Skeletal muscle tissue (tissue), 7 donors: ENCODE results near the gene PPIB.

DNA sequence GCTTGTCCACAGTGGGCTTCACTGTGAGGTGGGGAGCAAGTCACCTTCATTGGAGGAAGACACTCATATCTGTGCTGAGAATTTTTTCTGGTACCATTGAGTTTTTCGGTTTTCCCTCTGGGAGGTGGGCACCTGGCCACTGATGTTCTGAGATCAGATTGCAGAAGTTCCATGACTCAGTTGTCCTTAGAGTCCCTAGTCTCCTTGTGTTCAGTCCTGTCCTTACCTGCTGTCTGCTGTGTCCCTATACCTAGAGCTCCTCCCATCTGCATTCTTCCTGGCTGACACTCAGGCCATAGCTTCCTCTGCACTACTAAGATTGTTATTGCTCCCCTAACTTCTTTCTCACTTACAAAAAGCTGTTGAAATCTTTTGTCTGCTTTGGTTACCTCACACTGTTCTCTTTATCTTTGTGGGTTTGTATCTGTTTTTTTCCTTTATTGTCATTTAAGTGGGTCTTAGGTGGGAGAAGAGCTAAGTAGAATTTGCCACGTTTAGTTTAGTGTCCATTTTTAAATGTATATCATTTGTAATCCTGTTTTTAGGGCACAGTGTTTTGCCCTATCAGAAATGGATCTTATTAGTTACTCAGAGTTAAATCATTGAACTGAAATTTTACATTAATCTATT, 13.3 kb downstream of the USP3 start:
- PRO-cap, 3 experiments: no peak in any of the 3 experiments
- RAMPAGE, long total RNA: no peak
- RRBS, 2 experiments: no CpG with 5 or more reads among the region's 2 CpGs

- PRO-cap, 3 experiments: no peak in any of the 3 experiments
- RAMPAGE, long total RNA: no peak
- RRBS, 2 experiments: no CpG with 5 or more reads among the region's 1 CpG
Observed at GRCh38 chr15:63524075-63524567, 19.7 kb downstream of the USP3 start.

GRCh38 chr15:63569181-63569696, 27.9 kb upstream of the FBXL22 start:
- PRO-cap, 3 experiments: no peak in any of the 3 experiments
- RAMPAGE, long total RNA: no peak
- RRBS, 2 experiments: no CpG with 5 or more reads among the region's 1 CpG

DNA sequence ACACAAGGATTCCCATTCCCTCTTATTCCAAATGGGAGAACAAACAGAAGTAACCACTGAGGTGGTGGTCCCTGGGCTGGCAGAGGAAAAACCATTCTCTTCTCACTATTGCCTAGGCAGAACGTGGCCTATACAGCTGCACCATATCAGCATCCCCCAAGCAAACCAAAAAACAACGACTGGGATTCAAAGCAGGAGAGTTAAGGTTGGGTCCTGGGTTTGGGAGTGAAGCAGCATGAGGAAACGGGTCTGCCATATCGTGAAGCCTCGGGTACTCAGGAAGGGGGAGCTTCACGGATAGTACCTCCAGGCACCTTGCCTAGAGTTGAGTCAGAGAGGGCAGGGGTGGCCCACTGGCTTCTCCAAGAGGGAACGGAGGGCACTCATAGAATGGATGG, 1.2 kb upstream of the FBXL22 start:
- PRO-cap, 3 experiments: no peak in any of the 3 experiments
- RAMPAGE, long total RNA: no peak
- RRBS, 2 experiments: no CpG with 5 or more reads among the region's 7 CpGs

DNA sequence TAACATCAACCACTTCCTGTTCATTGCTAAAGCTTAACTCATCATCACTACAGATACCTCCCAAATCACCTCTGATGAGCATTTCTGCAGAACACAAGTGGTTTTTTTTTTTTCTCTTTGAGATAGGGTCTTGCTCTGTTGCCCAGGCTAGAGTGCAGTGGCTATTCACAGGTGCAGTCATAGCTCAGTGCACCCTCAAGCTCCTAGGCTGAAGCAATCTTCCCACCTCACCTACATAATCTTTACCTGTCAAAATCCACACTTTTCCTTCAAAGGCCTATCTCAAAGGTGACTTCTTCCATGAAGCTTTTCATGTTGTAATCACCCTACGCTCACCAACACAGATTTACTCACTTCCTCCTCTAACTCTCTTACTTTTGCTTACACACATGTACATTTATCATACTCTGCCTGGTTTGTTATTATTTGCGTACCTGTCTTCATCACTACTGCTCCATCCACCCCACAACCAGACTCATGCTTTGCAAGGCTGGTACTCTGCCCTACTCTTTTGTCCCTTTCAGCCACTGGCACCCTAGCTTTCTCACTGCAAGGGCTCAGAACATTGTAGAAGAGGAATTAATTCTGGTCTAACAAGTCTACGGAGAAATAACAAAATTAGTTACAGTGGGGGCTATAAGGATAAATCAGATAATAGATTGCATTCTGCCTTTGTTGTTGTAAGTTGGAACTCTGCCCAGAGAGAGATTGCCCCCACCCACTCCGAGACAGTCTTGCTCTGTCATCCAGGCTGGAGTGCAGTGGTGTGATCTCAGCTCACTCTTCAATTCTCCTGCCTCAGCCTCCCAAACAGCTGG, 27.5 kb downstream of the HERC1 start:
- PRO-cap, 3 experiments: no peak in any of the 3 experiments
- RAMPAGE, long total RNA: no peak
- RRBS, 2 experiments: no CpG with 5 or more reads among the region's 4 CpGs

GRCh38 chr15:63888121-63888732, 54.5 kb upstream of the HERC1 start:
- PRO-cap, 3 experiments: no peak in any of the 3 experiments
- RAMPAGE, long total RNA: no peak
- RRBS, 2 experiments: no CpG with 5 or more reads among the region's 3 CpGs

DNA sequence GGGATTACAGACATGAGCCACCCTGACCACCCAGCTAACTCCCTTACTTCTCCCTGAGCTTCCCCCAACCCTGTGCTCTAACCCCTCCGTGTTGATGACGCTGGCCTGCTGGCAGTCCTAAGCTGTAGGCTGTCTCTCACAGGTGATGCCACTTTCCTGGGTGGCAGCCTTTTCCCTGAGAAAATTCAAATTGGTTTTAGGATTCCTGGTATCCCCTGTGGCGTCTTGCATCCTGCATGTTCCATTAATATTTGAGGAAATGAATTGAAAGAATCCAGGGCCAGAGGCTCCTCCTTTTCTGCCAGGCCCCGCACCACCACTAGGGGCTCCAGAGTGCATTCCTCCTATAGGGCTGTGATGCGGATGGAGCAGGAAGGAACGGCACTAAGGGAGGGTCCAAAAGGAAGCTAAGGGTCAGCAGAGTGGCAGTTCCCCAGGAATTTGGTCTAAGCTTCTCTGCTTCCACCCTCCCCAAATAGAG, 101.1 kb downstream of the DAPK2 start:
- PRO-cap, 3 experiments: no peak in any of the 3 experiments
- RAMPAGE, long total RNA: no peak
- RRBS, 2 experiments: no CpG with 5 or more reads among the region's 6 CpGs

GRCh38 chr15:63971288-63971951, 74.9 kb downstream of the DAPK2 start:
- PRO-cap, 3 experiments: peak in 2 of 3 experiments; most common minus-strand start chr15:63971526 (in 2)
- RAMPAGE, long total RNA: no peak
- RRBS, 2 experiments: no CpG with 5 or more reads among the region's 4 CpGs

- PRO-cap, 3 experiments: no peak in any of the 3 experiments
- RAMPAGE, long total RNA: no peak
- RRBS, 2 experiments: no CpG with 5 or more reads among the region's 3 CpGs
Observed at GRCh38 chr15:64022990-64023685, 23.1 kb downstream of the DAPK2 start.

GRCh38 chr15:64092366-64092810, 1.2 kb downstream of the CIAO2A start:
- PRO-cap, 3 experiments: no peak in any of the 3 experiments
- RAMPAGE, long total RNA: no peak

GRCh38 chr15:64130230-64130665, 21.3 kb upstream of the SNX22 start:
- PRO-cap, 3 experiments: no peak in any of the 3 experiments
- RAMPAGE, long total RNA: no peak
- RRBS, 2 experiments: no CpG with 5 or more reads among the region's 4 CpGs

DNA sequence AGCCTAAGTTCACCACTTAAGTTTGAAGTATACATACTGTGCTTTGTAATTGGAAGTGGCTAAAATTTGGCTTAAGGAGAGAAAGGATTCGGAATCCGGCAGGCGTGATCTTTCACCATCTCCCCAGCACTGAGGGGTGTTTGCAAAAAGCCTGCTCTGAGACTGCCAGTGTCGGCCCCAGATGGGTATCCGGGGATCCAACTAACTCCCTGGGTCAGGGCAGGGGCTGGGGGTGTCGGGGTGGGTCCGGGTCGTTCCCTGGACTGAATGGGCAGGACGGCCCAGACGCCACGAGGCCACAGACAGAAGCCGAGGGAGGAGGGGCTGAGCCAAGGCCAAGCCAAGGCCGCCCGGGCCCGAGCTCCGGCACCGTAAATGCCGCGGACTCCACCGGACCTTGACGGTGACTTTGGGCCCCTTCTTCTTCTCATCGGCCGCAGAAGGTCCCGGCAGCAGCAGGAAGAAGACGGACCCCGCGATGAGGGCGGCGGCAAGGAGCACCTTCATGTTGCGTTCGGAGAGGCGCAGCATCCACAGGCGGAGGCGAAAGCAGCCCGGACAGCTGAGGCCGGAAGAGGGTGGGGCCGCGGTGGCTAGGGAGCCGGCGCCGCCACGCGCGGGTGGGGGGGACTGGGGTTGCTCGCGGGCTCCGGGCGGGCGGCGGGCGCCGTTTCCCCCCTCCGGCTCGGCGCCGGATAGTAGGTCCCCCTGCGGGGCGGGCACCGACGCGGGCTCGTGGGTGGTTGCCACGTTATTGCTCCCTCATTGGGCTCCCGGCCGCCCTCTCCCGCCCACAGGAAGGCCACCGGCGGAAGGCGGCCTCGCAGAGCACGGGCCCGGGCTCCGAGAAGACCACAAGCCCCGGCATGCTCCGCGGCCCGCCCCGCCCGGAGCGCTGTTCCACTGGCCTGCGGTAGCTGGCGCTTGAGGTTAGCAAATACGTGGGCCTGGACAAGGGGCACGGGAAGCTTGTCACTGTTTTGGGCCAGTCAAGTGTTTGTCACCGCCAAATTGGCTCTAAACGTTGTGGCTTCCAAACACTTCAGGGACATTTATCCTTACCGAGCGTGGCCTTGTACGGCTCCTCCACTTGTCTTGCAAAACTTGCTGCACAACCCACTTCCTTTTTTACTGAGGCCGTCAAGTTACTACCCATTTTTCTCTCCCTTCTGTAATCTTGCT, at the start of gene PPIB:
Gene PPIB (minus strand): TSS at position 567 of the 1,182 bp plus-strand sequence.
- PRO-cap, 3 experiments: peak in 3 of 3 experiments; most common plus-strand start position 826 of the sequence (in 1); most common minus-strand start position 564 of the sequence (in 3)
- RAMPAGE, long total RNA: start-site peak on the minus strand centred at position 561 of the sequence, 78 bp wide, 3,669 and 830 reads in 2 replicates
- RRBS, 2 experiments: 2 to 3% methylated on average over 38 of the region's 90 CpGs

DNA sequence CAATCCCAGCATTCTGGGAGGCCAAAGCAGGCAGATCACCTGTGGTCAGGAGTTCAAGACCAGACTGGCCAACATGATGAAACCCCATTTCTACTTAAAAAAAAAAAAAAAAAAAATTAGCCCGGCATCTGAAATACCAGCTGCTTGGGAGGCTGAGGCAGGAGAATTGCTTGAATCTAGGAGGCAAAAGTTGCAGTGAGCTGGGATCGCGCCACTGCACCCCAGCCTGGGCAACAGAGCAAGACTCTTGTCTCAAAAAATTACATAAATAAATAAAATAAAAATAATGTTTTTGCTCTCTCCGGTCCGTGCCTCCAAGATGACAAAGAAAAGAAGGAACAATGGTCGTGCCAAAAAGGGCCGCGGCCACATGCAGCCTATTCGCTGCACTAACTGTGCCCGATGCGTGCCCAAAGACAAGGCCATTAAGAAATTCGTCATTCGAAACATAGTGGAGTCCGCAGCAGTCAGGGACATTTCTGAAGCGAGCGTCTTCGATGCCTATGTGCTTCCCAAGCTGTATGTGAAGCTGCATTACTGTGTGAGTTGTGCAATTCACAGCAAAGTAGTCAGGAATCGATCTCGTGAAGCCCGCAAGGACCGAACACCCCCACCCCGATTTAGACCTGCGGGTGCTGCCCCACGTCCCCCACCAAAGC, 132.4 kb downstream of the ZNF609 start:
- PRO-cap, 3 experiments: no peak in any of the 3 experiments
- RAMPAGE, long total RNA: no peak
- RRBS, 2 experiments: no CpG with 5 or more reads among the region's 24 CpGs

DNA sequence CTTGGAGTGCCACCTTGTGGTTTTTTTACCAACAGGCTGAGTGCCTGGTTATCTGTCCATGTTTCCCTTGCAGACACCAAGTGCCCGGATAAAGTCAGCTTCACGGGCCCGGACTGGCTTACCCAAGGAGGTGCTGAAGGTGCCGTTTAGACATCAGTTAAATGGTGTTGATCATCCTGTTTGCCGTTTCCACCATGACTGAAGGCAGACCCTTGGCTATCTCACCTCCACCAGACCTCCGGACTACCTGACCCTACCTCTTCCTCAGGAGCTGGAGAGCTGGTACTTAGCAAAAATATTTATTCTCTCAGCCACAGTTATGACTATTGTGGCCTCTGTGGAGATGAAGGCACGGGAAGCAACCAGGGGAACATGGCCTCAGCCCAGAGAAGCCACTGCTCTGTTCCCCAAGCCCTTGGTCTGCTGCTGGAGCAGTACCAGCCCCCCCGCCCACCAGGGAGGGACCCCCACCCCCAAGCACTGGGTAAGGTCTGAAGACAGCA, 93.7 kb downstream of the RBPMS2 start:
- PRO-cap, 3 experiments: no peak in any of the 3 experiments
- RAMPAGE, long total RNA: no peak
- RRBS, 2 experiments: 66 to 75% methylated on average over 2 to 3 of the region's 8 CpGs

DNA sequence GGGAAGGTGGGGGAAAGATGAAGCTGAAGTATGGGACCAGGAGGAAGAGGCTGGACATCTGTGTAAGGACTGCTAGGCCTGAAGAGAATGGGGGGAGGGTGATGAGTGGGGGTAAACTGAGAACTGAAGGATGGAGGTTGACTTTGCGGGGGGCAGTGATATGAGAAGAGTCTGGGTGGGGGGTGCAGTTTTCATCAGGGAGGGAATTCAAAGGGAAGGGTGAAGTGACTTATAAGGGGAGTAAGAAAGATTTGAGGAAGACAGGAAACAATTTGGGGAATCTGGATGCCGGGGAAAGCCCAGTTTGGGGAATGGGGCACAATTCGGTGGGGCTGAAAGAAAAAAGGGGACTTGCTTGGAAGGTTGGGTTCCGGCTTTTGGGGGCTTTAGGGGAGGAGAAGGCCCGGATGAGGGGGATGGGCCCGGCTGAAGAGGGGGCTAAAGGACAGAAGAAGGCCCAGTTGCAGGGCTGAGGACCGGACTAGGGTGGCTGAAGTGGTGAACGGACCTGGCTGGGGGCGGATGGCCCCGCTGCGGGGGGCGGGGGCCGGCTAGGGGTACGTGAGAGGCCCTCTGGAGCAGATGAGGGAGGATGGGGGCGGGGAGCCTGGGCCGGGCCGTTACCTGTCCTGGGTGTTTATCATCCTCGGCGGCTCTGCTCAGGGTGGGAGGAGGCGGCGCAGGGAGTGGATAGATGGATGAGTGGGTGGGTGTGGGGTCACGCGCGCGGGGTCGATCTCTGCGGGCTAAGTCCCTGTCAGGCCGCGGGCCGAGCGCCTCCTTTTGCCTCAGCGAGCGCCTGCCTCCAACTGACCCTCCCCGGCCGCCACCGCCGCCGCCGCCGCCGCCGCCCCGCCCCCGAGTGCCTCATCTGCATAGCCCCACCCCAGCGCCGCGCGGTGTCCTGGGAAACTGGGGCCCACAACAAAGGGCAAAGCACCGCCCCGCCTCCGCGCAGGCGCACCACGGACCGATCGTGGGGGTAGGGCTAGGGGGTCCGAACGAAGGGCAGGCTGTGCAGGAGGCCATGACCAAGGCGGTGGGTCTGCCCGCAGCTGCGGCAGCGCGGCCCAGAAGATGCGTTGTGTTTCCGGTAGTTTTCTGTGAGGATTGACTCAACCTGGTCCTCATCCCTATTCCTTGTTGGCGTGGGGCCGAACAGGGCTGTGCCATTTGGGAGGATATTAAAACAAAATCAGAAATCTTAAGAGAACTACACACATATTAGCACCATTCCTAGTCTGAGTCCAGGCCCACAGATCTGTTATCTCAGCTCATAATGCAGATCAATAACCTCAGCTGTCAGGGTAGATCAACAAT, 72.5 kb downstream of the RBPMS2 start:
- PRO-cap, 3 experiments: peak in 3 of 3 experiments; most common plus-strand start position 985 of the sequence (in 2); most common minus-strand start position 811 of the sequence (in 2)
- RAMPAGE, long total RNA: start-site peak on the minus strand centred at position 784 of the sequence, 138 bp wide, 18 and 58 reads in 2 replicates
- RRBS, 2 experiments: 2% methylated on average over 13 of the region's 67 CpGs

- PRO-cap, 3 experiments: no peak in any of the 3 experiments
- RAMPAGE, long total RNA: no peak
- RRBS, 2 experiments: no CpG with 5 or more reads among the region's 13 CpGs
Observed at GRCh38 chr15:64749072-64749633, 26.2 kb downstream of the RBPMS2 start.

DNA sequence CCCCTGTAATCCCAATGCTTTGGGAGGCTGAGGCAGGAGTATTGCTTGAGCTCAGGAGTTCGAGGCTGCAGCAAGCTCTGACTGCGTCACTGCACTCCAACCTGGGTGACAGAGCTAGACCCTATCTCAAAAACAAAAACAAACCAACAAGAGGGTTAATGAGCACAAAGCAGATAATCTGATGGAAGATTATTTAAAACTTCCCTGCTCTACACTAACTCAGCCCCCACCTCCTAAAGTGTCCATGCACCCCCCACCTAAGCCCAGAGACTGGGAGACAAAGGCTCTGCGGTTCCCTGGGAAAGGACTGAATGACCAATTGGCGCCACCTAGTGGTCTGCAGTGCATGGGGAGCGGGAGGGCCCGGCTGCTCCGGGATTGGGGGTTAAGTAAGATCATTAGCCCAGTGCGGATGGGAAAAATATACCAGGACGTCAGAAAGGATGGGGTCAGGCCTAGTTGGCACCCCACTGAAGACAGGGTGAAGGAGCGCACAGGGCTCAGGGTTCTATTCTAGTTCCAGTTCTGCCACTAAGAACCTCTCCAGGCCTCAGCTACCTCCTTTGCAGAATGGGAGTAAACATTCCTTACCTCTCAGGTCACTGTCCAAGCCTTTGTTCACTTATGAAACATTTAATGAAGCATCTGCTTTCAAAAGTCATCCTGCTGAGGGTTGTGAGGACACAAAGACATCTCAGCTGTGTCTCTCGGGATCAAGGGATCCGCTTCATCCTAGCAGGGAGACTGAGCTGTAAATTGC, 15.5 kb downstream of the PIF1 start:
- PRO-cap, 3 experiments: no peak in any of the 3 experiments
- RAMPAGE, long total RNA: no peak
- RRBS, 2 experiments: no CpG with 5 or more reads among the region's 12 CpGs

DNA sequence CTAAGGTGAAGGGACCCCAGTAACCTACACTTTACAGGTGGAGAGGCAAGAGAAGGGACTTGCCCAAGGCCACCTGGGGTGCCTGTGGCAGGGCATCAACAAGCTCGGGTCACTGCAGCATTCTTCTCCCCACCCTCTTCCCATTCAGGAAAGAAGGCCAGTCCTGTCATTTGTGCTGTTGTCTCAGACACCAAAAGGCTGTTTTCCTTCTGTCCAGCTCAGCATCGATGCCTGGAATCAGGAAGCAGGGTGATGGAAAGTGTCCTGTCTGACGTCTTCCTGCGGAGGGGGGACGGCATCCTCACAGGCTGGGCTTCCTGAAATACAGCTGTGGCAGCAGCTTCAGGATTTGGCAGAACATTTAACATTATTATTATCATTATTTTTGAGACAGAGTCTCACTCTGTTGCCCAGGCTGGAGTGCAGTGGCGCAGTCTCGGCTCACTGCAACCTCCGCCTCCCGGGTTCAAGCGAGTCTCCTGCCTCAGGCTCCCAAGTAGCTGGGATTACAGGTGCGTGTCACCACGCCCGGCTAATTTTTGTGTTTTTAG, 33.0 kb upstream of the ANKDD1A start:
- PRO-cap, 3 experiments: peak in 1 of 3 experiments; most common minus-strand start position 200 of the sequence (in 1)
- RAMPAGE, long total RNA: no peak
- RRBS, 2 experiments: no CpG with 5 or more reads among the region's 13 CpGs

GRCh38 chr15:64990244-64990671, 544 bp upstream of the SPG21 start:
- PRO-cap, 3 experiments: no peak in any of the 3 experiments
- RAMPAGE, long total RNA: no peak
- RRBS, 2 experiments: no CpG with 5 or more reads among the region's 9 CpGs

DNA sequence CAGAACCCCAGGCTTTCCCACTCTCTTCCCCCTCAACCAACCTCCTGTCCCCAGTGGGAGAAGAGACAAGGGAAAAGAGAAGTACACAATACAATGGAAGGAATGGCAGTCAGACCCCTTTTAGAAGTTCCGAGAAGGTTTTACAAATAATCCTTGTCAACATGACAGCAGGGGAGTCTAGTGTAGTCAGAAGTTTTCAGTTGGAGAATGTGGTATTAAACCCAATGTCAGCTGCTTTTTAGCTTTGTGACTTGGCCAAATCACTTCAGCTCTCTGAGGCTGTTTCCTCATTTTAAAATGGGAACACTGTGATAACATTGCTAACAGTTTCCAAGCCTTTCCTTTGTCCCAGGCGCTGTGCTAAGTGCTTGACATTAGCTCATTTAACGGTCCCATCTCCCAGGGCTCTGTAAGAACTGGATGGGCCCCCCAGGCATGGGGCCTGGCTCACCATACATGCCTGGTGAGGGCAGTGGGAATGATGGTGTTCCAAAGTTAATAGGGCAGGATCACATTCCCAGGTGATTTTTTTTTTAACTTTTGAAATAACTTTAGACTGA, 7.9 kb downstream of the RASL12 start:
- PRO-cap, 3 experiments: no peak in any of the 3 experiments
- RAMPAGE, long total RNA: no peak
- RRBS, 2 experiments: no CpG with 5 or more reads among the region's 3 CpGs